ENCODE data around the genes RPA4 and TMEM35A.

DNA sequence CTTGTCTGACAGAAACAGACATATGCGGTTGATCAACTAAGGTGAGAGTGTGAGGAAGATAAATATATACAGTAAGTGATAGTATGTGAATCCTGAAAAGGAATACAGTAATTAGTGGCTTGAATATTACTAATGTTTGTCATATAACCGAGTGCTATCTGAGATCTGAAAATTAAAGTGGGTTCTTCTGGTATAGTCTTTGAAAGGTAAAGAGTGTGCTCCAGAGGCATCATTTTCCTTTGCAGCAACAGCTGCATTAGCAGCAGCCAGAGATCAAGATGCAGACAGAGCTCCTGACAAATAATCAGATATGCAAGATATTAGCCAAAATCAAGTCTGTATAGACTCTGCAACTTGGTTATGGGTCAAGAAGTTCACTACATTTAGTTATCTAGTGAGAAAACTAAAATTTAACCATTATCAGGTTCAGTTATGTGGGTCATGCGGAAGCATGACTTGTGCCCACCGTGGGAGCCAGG, 3.3 kb downstream of the GPR174 start:
- PRO-cap, result no peak

DNA sequence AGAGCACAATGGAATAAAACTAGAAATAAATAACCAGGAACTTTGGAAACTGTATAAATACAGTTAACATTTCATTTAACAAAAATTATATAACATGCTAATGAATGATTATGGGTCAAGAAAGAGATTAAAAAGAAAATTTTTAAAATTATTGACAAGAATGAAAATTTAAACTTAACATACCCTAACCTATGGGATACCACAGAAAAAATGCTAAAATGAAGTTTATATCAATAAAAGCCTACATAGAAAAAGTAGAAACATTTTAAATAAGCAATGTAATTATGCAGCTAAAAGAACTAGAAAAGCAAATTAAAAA, 180.6 kb upstream of the TBX22 start:
- PRO-cap, result no peak

GRCh38 chrX:80676455-80677464, 132.9 kb downstream of the BRWD3 start:
- PRO-cap, result no peak

DNA sequence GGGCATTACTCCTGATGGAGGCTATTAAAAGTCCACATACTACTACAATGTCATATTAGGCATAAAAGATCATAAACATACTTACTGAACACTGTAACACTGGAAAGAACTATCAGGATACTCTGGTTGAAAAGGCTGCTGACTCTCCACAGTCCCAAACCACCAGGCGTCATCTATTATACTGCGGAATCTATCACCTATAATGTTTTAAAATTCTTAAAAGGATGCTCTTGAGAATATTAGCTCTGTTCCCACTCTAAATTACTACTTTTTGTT, 116.9 kb downstream of the BRWD3 start:
- PRO-cap, result no peak

DNA sequence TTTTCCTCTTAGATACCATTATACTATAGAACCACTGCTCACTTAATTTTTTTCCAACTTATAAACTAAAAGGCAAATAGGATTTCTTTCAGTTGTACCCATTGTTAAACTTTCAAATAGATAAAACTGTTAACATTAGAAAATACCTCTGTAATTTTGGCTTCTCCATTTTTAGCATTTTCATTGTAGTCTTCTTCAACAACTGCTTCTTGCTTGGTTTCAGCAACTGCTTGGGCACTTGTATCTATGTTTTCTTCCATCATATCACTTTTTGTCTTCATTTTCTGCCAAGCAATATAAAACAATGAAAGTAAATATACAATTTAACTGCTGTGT, 85.7 kb downstream of the HMGN5 start:
- PRO-cap, result no peak

GRCh38 chrX:81940593-81940792, 738.6 kb downstream of the SH3BGRL start:
- PRO-cap, result no peak

GRCh38 chrX:82535441-82535775, 972.7 kb upstream of the POU3F4 start:
- PRO-cap, result no peak

DNA sequence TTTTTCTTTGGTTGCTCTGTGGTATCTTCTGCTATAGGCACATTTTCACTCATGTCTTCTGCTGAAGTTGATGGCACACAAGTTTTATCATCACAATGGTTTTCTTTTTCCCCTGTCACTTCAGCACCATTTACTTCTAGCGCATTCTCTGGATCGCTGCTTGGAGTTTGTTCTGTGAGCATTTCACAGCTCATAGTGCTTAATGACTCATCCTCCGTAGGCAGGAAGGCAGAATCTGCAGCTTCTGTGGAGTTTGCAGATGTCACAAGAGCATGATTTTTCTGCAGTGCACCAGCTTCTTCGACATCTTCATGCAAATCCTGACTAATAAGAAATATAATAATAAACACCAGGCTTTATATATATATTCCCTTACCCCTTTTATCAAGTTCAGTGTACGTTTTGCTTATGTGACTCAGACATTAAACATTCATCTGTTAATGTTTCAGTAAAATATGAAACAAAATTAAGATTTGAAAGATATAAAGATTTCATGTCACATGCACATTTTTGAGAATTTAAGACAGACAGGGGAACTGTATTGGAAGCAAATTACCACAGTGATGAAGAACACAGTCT, 83.5 kb downstream of the CHM start:
- PRO-cap, result no peak

DNA sequence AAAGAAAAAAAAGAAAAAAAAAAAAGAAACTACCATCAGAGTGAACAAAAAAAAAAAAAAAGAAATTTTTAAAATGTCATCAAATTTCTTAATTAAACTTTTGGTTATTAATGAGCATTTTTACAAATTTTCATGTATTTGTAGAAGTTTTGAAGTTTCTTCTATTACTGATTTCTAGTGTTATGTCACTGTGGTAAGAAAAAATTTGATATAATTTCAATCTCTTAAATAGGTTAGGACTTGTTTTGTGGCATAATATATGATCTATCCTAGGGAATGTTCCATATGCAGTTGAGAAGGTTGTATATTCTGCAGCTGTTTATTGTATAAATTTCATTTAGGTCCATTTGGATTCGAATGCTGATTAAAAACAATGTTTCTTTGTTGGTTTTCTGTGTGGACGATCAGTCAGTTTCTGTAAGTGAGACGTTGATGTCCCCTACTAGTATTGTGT, 297.3 kb downstream of the DACH2 start:
- PRO-cap, result no peak

GRCh38 chrX:90115665-90116057, 194.0 kb downstream of the TGIF2LX start:
- PRO-cap, result no peak

DNA sequence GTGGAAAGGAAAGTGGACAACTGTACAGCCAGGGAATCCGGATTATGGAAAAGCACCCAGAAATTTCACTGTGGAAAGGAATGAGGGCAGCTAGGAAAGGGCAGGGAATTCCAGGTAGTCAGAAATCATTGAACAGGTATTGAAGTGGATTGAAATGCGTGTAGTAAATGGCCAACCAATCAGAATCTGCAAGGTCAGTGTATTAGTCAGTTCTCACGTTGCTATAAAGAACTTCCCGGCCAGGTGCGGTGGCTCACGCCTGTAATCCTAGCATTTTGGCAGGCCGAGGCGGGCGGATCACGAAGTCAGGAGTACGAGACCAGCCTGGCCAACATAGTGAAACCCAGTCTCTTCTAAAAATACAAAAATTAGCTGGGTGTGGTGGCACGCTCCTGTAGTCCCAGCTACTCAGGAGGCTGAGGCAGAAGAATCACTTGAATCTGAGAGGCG, 219.5 kb upstream of the DIAPH2 start:
- PRO-cap, result no peak

- PRO-cap, result bidirectional peak, plus-strand start at chrX:96685417, minus-strand start at chrX:96685333
Measured at GRCh38 chrX:96685223-96685651, 595 bp downstream of the DIAPH2 start.

GRCh38 chrX:96883562-96884021, at the start of gene RPA4:
TSS of gene RPA4 (plus strand) at chrX:96883908.
- PRO-cap, result no peak

- PRO-cap, result no peak
Measured at GRCh38 chrX:97159891-97160959, 276.5 kb downstream of the RPA4 start.

- PRO-cap, result no peak
Measured at GRCh38 chrX:97617018-97617488, 733.3 kb downstream of the RPA4 start.

GRCh38 chrX:100632355-100632637, 4.3 kb downstream of the TSPAN6 start:
- PRO-cap, result no peak

DNA sequence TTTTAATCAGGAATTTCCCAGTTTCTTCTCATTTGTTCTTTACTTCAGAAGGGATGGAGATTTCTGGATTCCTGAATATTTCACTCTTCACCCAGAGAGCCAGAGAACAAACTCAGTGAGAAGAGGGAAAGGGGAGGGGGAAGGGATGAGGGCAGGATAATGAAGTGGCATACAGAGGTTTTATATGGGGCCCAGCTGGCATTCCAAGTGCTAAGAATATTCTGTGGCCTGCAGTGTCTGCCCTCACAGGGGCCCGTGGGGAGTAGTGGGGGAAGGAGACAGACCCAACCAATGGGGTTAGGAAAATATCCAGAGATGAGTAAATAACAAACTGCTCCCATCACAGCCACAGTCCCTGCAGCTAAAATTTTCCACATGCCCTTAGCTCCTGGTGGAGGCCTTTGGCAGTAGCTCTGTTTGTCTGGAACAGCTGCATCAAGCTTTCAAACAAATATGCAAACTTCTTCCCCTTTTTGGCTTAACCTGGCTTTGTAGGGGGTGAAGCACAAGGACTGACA, 3.0 kb downstream of the SRPX2 start:
- PRO-cap, result no peak

GRCh38 chrX:100648804-100649023, 4.7 kb downstream of the SRPX2 start:
- PRO-cap, result no peak

DNA sequence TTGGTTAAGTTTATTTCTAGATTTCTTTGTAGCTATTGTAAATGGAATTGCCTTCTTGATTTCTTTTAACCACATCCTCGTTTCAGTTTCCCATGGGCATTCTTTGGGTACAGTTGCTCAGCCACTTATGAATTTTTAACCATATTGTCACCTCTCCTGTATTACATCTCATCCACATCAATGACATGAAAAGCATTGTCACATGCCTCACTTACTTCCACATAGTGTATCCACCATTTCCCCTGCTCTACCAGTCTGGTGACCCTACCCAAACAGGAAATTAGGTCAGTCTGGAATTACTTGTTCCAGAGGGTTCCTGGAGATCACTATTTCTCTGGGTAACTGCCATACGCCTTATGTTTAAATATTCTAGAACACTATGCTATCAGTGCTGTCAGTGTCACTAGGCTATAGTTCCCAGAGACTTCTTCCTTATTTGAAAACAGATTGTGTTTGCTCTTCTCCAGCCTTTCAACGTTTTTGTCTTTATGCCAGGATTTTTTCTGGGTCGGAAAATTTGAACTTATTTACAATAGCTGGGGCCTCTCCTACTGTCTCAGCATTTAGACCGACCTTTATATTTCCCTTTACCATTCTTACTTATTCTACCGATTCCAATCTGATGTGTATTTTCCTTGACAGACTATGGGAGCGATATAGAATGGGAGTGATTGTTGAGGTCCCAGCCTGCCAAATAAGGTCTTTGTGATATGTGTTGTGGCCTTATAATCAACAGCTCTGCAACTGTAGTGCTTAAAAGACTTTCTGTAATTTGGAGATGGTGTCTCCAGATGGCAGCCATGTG, 15.0 kb downstream of the SRPX2 start:
- PRO-cap, result no peak

DNA sequence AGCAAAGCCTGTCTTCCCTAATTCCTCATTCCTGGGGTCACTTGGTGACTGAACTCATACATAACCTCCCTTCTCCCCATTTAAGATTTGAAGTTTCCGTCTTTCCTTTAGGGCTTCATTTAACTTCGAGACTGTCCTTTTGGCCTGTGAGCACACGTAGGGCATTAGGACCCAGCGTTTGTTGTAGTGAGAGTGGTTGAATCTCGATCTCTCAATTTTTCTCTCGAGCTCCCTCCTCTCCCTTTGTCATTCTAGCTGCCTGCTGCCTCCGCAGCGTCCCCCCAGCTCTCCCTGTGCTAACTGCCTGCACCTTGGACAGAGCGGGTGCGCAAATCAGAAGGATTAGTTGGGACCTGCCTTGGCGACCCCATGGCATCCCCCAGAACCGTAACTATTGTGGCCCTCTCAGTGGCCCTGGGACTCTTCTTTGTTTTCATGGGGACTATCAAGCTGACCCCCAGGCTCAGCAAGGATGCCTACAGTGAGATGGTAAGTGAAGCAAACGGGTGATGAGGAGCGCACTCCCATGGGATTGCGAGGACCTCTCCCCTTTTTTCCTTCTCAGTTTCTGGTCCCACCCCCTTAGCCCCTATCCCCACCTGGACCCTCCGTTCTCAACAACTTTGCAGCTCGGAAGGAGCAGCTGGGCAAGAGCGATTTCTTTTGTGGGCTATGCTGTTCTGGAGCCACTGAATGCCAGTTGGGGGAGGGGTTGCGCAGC, at the start of gene TMEM35A:
TSS of gene TMEM35A (plus strand) at position 246 of the 721 bp plus-strand sequence.
- PRO-cap, result no peak